Vagina (tissue), 1 donor: Measurements from ENCODE around the gene ESCO1.

GRCh38 chr18:20991019-20991364, 120.6 kb downstream of the ROCK1 start:
- PRO-cap: no peak
- RAMPAGE, long total RNA: start-site peak on the minus strand at chr18:20991186-20991245, 57 reads

DNA sequence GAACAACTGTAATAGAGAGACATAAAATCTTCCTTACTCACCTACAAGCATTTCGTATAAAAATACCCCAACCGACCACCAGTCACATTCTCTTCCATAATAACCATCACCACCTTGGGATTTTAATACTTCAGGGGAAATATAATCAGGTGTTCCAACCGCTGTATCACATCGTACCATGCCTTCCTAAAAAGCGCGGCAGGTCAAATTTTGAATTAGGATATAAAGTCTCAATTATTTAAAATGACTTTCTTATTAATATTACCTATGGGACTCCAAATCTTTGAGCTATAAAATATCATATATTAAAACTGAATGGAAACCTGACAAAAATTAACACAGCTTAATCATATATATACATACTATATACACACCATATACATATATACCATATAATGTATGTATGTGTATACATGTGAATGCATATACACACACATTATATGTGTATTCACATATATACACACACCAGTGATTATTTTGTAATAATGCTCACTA, 69.0 kb downstream of the ROCK1 start:
- PRO-cap: no peak
- RAMPAGE, long total RNA: no peak

- PRO-cap: unidirectional peak, plus-strand start at chr18:21600279; bidirectional peak, plus-strand start at chr18:21600571, minus-strand start at chr18:21600432; bidirectional peak, plus-strand start at chr18:21600856, minus-strand start at chr18:21600736; unidirectional peak, minus-strand start at chr18:21601019
- RAMPAGE, long total RNA: start-site peak on the minus strand at chr18:21600657-21600709, 241 reads
These were observed at the start of gene ESCO1 for GRCh38 chr18:21600137-21601127. Gene ESCO1 (minus strand): TSS chr18:21600704.

GRCh38 chr18:21681145-21681848, 23.3 kb downstream of the ABHD3 start:
- PRO-cap: no peak
- RAMPAGE, long total RNA: start-site peak on the minus strand at chr18:21681181-21681348, 15 reads; start-site peak on the minus strand at chr18:21681574-21681749, 17 reads

- PRO-cap: no peak
- RAMPAGE, long total RNA: no peak
These were observed 1.3 kb downstream of the MIB1 start for GRCh38 chr18:21741884-21742247.

- PRO-cap: no peak
- RAMPAGE, long total RNA: no peak
These were observed 63.4 kb downstream of the MIB1 start for GRCh38 chr18:21803576-21804780.

- PRO-cap: no peak
- RAMPAGE, long total RNA: no peak
These were observed 86.4 kb downstream of the MIB1 start for GRCh38 chr18:21826900-21827455.

- PRO-cap: no peak
- RAMPAGE, long total RNA: no peak
These were observed 151.0 kb upstream of the GATA6 start for GRCh38 chr18:22018352-22018756.

DNA sequence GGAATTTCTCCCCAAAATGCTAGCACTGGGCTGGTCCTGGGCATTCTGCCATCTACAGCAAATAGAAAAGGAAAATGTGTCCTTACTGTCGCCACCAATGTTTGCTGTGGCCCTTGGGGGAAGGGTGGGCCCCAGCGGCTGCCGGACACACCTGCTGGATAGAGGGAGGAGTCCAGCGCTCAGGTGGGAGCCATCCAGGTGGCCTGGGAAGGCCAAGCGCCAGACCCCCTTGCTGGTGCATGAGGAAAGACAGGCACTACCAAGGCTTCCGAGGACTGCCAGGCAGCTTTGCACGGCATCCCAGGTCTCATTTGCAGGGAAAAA, 147.7 kb upstream of the GATA6 start:
- PRO-cap: no peak
- RAMPAGE, long total RNA: no peak

DNA sequence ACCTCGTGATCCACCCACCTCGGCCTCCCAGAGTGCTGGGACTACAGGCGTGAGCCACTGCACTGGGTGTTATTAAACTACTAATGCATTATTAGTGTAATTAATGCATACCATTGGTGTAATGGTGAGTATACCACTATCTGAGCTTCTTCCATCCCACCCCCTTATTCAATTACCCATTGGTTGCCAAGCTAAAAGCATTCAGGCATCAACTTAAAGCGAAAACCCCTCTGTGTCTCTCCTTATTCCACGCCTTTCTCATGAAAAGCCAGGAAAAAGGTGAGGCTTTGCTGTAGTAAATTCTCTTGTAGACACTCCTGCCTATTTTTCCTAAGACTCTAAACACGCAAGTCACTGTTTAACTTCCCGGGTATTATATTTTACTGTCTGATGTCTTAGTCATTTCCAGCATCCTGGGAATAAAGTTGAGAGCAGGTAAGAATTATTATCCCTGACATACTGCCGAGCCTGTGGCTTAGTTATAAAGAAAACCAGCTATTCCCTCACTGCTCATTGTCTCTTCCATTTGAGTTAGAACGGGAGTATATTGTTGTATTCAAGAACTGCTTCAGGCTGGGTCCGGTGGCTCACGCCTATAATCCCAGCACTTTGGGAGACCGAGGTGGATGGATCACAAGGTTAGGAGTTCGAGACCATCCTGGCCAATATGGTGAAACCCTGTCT, 112.5 kb upstream of the GATA6 start:
- PRO-cap: no peak
- RAMPAGE, long total RNA: no peak

DNA sequence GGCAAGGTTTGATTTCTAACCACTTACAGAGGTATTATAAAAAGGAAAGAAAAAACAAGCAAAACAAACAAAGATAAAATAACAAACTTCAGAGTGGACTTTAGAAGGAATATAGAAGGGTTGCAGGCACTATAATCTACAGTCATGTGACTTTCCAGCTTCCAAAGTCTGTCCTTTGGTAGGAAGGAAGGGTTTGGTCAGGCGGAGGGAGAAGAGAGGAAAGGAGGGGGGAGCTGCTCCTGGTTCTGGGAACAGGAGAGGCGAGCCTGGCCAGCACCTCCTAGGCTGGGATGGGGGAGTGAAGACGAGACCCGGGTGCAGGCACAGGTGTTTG, 53.9 kb upstream of the GATA6 start:
- PRO-cap: no peak
- RAMPAGE, long total RNA: no peak

GRCh38 chr18:22166622-22167029, 2.8 kb upstream of the GATA6 start:
- PRO-cap: bidirectional peak, plus-strand start at chr18:22166847, minus-strand start at chr18:22166786
- RAMPAGE, long total RNA: no peak

- PRO-cap: bidirectional peak, plus-strand start at chr18:22168035, minus-strand start at chr18:22167752
- RAMPAGE, long total RNA: no peak
These were observed 1.7 kb upstream of the GATA6 start for GRCh38 chr18:22167494-22168230.

DNA sequence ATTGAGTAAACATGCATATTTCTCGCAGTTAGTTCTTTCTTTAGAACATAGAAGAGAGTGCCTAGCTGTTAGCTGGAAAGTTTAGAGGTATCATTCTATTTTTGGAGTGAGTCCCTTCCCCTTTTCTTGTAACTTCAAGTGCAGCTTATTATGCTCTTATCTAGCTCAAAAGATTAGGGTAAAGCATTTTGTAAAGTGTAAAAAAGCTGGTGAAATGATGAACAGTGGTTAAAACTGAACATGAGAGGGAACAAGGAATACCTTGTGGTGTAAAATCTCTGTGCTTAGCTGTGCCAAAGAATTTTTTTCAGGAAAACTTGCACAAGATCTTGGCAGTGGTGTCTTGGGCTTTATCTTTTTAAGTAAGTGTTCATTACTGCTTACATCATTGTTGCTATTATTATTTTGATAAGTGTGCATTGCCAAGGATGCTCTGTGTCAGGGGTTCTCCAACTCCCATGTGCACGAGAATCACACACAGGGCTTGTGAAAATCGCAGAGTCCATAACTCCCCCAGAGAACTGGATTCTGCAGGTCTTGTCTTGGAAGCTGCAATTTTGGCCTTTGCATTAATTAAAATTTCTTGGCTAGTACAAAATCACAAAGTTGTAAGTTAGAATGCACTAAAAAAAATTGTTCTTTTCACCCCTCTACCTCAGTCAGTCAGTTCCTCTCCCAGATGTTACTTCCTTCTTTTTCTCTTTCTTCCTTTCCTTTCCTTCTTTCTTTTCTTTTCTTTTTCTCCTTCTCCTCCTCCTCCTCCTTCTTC, 37.6 kb downstream of the GATA6 start:
- PRO-cap: no peak
- RAMPAGE, long total RNA: no peak

DNA sequence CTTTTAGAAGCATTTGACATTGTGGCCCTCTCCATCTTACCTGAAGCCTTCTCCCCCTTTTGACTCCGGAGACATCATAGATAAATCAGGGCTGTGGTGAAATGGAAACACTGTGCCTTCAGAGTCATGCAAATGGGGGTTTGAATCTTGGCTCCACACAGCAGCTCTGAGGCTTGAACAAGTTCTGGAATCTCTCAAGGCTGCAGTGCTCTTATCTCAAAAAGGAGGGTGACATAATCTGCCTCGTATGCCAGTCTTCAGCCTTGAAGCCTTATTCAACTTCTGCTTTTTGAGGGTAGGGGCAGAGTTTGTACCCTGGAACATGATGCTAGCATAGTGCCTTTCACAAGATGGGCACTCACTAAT, 42.2 kb downstream of the GATA6 start:
- PRO-cap: no peak
- RAMPAGE, long total RNA: no peak

GRCh38 chr18:22250544-22251365, 81.4 kb downstream of the GATA6 start:
- PRO-cap: no peak
- RAMPAGE, long total RNA: no peak

DNA sequence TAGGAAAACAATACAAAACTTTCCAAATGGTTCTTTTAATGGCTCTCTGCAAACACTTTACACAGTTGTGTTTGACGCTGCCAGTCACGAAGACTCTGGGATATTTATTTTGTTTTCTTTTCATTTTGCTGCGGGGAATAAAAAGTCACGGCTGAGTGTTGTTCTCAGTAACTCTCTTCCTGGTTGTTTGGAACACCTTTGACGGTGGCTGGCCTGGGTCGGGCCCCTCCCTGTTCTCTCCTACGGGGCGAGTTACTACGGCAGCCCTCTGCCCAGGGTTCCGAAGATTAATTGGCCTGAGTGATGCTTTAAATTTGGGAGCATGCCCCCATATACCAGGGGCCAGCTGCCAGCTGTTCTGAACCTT, 84.7 kb downstream of the GATA6 start:
- PRO-cap: no peak
- RAMPAGE, long total RNA: no peak

GRCh38 chr18:22324010-22324459, 93.7 kb downstream of the CTAGE1 start:
- PRO-cap: unidirectional peak, plus-strand start at chr18:22324318
- RAMPAGE, long total RNA: no peak

GRCh38 chr18:22469925-22470482, 52.3 kb upstream of the CTAGE1 start:
- PRO-cap: no peak
- RAMPAGE, long total RNA: no peak

DNA sequence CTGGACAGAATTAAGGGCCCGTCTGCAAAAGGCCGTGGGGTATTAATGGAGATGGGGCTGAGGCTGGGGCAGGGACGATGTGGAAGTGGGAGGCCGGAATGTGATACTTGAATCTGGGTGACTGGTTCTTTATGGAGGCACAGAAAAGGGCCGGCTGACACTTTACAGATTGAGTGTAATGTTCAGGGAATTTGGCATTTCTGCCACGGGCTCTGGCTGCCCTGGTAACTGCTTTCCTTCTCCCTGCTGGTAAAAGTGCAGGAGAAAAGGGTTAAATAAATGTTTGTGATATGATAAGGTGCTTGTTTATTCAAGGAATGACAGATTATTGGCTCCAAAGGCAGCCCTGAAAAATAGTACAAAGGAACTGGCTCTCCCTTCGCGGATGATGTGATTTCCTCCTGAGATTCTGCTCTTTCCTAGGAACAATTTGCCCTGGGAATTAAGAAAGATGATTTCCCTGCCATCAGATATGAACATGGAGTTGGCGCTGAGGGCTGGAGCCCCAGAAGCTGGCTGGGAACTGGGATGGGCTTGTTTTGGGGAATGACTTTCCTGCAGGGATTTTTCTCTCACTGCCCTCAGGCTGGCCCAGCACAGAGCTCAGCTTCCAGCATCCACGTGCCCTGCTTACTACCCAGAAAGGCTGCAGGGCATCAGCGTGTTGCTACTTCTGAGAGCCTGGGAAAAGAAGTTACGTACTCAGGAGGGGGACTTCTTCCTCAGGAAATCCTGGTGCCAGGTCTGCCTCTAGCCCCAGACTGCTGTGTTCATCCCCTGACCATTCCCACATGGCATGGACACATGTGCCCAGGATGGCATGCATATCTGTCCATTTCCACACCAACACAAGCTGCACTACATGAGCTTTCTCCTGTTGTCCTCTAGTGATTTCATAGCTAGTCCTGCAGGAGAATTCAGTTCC, 53.0 kb upstream of the CTAGE1 start:
- PRO-cap: no peak
- RAMPAGE, long total RNA: no peak